Cerebellum (tissue), 5 donors: ENCODE measurements around a stretch of chr22.

DNA sequence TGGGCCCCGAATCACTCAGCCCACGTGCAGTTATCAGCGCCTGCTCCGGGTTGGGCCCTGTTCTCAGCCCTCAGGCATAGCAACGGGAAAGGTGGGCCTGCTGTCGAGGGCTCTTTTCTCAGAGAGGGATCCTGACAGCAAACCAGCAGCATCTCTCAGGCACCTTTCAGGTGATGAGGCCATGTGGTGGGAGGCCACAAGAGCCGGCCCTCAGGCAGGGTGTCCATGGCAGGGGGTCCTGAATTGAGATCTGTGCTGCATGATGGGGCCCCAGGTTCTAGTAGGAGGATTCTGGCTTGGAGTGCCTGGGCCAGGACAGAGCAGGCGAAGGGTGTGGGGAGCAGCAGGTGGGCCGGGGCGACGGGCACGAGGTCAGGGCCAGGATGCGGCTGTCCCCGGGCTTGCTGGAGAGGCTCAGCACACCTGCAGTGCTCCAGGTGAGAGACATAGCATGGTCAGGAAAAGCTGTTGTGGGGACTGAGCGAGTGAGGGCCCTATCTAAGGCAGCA, 280.6 kb downstream of the TBC1D22A start:
- PRO-cap, 3 experiments: no peak in any of the 3 experiments
- RAMPAGE, long total RNA: no peak

GRCh38 chr22:47191480-47191863, 429.0 kb downstream of the TBC1D22A start:
- PRO-cap, 3 experiments: no peak in any of the 3 experiments
- RAMPAGE, long total RNA: no peak

DNA sequence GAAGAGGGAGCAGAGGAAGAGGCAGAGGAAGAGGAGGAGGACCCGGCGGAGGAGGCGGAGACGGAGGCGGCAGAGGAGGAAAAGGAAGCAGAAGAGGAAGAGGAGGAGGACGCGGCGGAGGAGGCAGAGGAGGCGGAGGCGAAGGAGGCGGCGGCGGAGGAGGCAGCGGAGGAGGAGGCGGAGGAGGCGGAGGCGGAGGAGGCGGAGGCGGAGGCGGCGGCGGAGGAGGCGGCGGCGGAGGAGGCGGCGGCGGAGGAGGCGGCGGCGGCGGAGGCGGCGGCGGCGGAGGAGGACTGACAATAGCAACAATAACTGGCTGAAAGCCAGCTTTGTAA, 616.6 kb downstream of the TBC1D22A start:
- PRO-cap, 3 experiments: no peak in any of the 3 experiments
- RAMPAGE, long total RNA: no peak

GRCh38 chr22:48366728-48367010, 122.7 kb upstream of the TAFA5 start:
- PRO-cap, 3 experiments: no peak in any of the 3 experiments
- RAMPAGE, long total RNA: no peak

GRCh38 chr22:48489912-48490563, 685 bp downstream of the TAFA5 start:
- PRO-cap, 3 experiments: peak in 1 of 3 experiments; most common plus-strand start chr22:48490117 (in 1); most common minus-strand start chr22:48490044 (in 1)
- RAMPAGE, long total RNA: no peak

DNA sequence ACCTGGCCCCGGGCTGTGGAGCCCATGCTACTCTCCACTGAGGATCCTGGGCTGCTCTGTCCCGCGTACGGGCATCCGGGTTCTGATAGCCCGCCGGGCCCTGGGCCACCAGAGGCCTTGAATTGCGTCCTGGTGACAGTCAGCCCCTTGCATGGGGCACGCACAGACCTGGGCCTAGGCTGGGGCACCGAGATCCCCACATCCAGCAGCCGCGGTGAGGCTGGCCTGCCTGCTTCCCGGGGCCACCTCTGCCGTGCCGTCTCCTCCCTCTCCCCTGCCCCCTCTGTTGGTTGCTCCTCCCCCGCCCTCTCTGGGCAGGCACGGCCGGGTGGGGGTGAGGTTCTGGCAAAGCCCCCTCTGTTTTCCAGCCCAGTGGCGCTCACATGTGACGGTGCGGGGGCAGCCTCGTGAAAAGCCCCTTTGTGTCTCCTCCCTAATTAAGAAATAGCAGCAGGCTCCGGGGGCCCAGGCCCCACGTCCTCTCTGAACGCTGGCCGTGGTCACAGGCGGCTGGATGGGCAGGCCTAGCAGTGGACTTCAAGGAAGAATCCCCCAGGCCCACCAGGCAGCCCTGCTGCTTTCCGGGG, 28.3 kb downstream of the TAFA5 start:
- PRO-cap, 3 experiments: no peak in any of the 3 experiments
- RAMPAGE, long total RNA: no peak

DNA sequence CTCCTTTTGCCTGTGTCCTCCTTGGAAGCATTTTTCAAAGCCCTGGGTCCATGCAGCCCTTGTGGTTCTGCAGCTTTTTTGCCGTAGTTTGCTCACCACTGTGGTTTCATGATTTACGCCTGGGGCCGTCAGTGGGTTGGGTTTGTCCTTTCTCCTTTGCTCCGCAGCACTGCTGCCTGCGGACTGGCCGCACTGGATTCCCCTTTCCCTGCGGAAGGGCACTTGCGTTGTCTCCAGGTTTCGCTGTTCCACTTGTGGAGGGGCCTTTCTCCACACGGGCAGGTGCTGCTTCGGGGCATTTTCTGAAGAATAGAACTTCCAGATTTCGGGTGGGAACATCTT, 77.4 kb downstream of the TAFA5 start:
- PRO-cap, 3 experiments: no peak in any of the 3 experiments
- RAMPAGE, long total RNA: no peak

- PRO-cap, 3 experiments: peak in 1 of 3 experiments; most common plus-strand start chr22:48576574 (in 1); most common minus-strand start chr22:48576564 (in 1)
- RAMPAGE, long total RNA: no peak
Measured at GRCh38 chr22:48576444-48577344, 87.3 kb downstream of the TAFA5 start.

DNA sequence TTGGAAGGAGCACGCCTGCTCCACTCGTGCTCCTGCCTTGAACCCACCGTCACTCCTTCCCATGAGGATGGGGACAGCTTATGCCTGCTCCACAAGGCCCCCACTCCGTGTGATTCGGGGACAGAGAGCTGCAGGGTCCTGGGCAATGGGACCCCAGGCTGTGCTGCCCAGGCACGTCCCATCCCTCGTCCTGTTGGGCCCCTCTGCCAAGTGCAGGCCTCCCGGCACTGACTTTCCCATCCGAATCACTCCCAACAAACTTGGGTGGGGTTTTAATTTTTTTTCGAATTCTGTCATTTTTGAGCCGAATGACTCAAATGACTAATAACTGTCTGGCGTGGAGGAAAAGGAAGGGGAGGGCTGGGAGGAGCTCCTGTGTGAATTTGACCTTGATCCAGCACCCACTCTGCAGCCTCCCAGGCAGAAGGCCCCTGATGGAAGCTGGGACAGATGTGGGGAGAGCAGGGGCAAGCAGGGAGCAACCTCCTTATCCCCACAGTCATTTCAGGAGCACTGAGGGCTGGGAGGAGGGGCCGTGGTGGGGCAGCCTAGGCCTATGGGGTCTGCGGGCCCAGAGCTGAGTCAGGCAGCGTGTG, 165.1 kb downstream of the TAFA5 start:
- PRO-cap, 3 experiments: peak in 2 of 3 experiments; most common minus-strand start position 205 of the sequence (in 2)
- RAMPAGE, long total RNA: no peak

DNA sequence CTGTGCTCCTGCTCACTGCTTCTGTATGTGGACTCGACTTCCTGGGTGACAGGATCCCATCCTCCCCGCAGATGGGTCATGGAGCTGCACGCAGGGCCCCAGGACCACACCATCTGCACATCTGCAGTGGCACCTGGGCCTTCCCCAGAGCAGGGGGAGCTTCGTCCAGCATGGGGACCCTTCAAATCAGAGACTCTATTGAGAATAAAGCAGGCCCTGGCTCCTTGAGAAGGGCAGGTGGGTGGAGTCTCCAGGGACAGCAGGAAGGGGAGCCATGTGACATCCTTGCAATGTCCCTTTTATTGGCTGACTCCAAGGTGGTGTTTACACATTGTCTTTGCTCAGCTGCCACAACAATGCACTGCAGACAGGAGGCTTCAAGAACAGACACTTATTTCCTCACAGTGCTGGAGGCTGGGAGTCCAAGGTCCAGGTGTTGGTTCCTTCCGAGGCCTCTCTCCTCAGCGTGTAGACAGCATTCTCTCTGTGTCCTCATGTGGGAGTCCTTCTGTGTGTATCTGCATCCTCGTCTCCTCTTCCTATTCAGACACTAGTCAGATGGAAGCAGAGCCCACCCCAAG, 591.8 kb downstream of the BRD1 start:
- PRO-cap, 3 experiments: no peak in any of the 3 experiments
- RAMPAGE, long total RNA: no peak

GRCh38 chr22:49450167-49450644, 377.5 kb downstream of the BRD1 start:
- PRO-cap, 3 experiments: peak in 1 of 3 experiments; most common minus-strand start chr22:49450249 (in 1)
- RAMPAGE, long total RNA: no peak

GRCh38 chr22:49607047-49607785, 220.5 kb downstream of the BRD1 start:
- PRO-cap, 3 experiments: no peak in any of the 3 experiments
- RAMPAGE, long total RNA: no peak

DNA sequence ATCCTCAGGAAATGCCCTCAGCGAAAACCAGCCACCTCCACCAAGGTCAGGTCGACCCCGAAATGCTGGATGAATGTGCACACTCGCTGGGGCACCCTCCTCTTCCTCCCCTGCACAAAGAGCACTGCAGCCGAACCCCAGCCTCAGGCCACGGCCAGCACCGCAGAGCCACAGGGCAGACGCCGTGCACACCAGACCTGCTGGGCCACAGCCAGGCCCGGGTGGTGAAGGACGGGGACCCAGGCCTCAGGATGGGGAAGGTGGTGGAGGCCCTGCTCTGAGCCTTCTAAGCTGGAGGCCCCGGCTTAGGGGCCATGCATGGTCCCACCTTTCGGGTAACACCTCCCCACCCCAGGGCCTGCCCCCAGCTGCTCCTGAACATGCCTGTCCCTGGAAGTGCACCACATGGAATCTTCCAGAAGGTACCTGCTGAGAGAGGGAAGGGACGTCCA, 205.9 kb downstream of the BRD1 start:
- PRO-cap, 3 experiments: no peak in any of the 3 experiments
- RAMPAGE, long total RNA: no peak

DNA sequence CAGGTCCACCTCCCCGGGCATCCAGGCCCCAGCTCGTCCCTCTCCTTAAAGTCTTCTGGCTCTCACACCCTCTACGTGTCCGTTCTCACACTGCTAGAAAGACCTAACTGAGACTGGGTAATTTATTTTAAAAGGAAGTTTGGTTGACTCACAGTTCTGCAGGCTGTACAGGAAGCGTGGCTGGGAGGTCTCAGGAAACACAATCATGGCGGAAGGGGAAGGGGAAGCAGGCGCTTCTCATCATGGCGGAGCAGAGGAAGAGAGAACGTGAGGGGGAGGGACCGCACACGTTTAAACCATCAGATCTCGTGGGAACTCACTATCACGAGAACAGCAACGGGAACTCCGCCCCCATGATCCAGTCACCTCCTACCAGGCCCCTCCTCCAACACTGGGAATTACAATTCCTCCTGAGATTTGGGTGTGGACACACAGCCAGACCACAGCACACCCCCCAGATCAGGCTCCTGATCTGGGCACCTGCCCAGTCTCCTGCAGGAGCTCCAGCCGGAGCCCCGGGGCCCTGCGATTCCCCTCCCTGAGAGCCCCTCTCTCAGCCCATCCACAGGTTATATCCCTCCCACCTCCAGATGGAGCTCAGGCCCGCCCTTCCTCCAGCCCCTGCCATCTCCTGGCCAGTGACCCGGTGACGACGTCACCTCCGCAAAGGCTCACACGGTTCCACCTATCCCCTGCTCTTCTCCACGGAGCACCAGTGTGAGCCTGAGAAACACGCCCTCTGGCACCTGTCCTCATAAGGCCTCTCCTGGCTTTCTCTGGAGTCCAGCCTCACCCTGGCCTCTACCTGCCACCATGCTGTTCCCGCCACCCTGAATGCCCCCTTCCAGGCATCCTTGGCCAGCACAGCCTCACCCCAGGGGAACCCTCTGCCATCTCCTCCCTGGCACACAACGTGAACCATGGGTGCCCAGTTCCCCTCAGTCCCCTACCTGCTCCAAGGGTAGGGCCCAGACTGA, 170.1 kb downstream of the BRD1 start:
- PRO-cap, 3 experiments: peak in 3 of 3 experiments; most common plus-strand start position 403 of the sequence (in 2); most common minus-strand start position 57 of the sequence (in 2)
- RAMPAGE, long total RNA: no peak

- PRO-cap, 3 experiments: no peak in any of the 3 experiments
- RAMPAGE, long total RNA: no peak
Measured at GRCh38 chr22:49794504-49794907, 33.2 kb downstream of the BRD1 start.

DNA sequence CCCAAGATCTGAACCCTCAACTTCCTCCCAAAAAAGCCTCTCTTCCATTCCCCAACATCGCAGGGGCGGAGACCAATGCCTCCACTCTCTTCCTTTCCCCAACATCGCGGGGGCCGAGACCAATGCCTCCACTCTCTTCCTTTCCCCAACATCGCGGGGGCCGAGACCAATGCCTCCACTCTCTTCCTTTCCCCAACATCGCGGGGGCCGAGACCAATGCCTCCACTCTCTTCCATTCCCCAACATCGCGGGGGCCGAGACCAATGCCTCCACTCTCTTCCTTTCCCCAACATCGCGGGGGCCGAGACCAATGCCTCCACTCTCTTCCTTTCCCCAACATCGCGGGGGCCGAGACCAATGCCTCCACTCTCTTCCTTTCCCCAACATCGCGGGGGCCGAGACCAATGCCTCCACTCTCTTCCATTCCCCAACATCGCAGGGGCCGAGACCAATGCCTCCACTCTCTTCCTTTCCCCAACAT, 25.6 kb downstream of the BRD1 start:
- PRO-cap, 3 experiments: no peak in any of the 3 experiments
- RAMPAGE, long total RNA: no peak

DNA sequence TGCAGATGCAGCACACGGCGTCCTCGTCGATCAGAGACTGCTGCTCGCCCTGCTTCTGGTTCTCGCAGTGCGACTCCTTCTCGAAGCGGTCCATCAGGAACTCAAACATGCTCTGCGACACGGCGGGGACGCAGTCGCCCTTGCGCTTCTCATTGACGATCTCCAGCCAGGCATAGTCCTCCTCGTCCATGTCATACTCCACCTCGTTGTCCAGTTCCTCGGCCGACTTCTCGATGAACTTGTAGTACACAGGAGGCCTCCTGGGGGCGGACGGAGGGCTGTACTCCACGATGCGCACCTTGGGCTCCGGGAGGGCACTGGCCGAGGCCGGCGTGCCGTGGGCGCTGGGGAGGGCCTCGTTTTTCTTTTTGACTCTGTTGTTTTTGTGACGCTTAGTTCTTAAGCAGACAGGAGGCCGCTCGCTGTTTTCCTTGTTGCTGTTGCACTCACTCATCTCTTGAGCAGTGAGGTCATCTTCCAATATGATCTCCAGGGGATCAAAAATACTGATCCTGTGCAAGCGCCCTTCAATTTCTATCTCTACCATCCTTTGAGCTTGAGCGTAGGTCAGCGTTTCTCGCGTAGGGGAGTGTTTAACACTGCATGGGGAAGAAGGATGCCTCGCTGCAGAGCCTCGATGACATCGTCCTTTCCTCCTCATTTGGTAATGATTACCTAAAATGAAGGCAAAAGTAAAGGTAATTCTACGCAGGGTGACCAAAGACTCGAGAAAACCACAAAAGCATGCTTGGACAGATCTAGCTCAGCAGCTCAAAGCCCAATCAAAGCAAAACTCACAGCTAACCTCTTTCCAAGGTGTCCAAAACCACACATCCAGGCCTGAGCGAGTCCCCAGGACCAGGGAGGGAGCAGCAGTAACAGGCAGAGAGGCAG, 3.8 kb downstream of the BRD1 start:
- PRO-cap, 3 experiments: no peak in any of the 3 experiments
- RAMPAGE, long total RNA: no peak

DNA sequence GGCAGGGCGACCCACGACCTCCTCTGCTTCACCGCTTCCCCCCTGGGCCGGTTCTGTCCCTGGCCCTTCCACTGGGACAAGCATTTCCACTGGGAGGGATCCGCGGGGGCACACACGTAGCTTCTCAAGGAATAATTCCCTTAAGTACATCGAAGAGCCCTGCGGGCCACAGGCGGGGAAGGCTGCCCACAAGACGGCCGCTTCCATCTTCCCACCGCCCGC, 1.4 kb downstream of the BRD1 start:
- PRO-cap, 3 experiments: no peak in any of the 3 experiments
- RAMPAGE, long total RNA: no peak

DNA sequence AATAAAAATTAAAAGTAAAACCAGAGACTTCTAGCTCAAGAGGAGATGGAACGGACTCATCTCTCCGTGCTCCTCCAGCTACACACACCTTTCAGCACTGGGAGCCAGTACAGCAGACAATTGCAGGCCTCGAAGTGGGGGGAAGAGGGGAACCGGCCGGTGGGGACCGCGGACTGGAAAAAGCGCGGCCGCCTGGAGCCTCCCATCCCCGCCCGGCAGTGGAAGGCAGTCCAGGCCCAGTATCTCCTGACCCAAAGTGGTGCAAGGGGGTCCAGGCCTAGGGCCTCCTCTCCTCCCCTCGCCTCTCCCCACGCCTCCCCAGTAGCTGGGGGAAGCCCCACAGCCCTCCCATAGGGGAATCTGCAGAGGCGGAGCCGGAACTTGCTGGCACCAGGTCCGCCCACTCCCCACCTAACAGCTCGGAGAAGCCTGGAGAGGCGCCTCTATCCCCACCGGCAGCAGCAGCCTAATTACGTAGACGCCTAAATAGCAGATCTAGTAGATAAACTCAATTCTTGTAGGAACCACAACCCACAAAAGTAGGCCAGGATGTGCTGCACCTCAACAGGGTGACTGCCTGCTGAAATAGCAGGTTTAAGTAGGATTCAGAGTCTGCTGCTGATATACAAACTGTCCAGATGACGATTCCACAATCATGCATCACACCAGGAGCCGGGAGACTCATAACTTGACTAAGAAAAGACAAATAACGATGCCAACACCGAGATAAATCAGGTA, 11.1 kb upstream of the BRD1 start:
- PRO-cap, 3 experiments: no peak in any of the 3 experiments
- RAMPAGE, long total RNA: no peak

- PRO-cap, 3 experiments: no peak in any of the 3 experiments
- RAMPAGE, long total RNA: no peak
Measured at GRCh38 chr22:49867740-49868528, 14.3 kb downstream of the ZBED4 start.